GM19239 (cell line): ENCODE measurements around a stretch of chr19.

GRCh38 chr19:13702458-13702850 is 45.2 kb upstream of the YJU2B start:
- RRBS: no CpG with 5 or more reads among the region's 51 CpGs

GRCh38 chr19:13727829-13728326 is 19.8 kb upstream of the YJU2B start:
- RRBS: no CpG with 5 or more reads among the region's 10 CpGs

GRCh38 chr19:13778757-13779573 is 4.7 kb downstream of the C19orf53 start:
- RRBS: 100% methylated on average over 1 of the region's 9 CpGs

DNA sequence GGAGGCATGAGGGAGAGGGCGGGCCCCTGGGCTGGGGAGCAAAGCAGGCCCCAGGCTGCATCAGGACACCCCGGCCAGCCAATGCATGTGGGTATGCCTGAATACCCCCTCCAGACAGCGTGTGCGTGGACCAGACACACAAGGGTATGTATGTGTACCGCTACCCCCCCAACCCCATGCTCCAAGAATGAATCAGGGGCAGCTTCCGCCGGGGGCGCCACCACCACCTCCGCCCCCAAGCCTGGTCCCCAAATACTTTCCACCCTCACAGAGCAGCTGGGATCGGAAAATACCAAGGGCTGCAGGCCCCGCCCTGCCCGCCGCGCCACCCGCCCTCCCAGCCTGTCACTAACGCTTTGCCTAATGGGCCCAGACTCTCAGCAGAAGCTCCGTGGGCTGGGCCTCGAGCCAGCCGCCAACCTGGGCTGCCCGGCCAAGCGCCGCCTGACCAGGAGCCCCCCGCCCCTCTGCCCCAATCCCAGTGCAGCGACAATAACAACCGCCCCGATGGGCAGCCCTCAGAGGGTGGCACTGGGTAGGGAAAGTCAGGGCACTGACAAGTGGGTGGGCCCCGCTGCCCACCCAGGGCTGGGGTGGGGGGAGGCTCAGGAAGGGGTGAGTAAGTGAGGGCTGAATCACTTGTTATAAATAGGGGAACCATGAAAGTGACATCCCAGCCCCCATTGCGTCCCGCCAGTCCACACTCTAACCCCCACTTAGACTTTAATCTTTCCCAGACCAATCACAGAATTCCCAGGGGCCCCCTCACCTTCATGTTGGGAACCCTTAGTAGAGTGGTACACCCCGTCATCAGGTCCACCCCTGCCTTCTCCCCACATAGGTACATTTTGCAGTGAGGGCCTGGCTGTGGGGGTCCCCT is 37.2 kb upstream of the NANOS3 start:
- RRBS: no CpG with 5 or more reads among the region's 30 CpGs

DNA sequence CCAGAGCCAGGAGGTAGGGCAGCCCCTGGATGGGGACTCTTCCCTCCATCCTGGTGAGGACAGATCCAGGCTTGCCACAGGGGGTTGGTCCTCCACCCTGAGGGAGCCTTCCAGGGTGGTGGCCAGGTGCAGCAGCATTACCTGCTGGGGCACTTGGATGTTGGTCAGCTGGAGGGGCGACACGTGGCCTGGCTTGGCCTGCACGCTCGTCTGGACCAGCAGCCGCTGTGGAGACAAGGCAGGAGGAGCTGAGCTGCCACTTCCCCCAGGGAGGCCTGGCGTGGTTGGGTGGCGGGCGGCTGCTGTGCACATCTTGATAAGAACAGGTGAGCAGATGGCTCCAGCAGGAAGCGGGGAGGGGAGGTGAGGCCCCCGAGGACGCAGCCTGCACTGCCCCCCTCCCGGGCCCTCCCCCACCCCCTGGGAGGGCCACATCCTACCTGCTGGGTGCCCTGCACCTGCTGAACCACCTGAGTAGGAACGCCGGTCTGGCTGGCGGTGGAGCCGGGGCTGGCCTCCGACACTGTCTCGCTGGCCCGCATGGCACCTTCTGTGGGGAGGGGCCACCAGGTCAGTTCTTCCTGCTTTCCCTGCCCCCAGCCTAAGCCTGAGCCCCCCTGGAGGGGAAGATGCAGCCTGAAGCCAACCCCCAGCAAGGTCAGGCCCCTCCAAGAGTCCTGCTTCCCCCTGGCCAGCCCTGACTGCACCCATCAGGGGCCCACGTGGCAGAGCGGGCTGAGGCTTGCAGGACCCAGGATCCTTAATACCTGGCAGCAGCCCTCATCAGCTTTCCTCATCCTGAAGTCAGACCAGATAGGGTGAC is 22.9 kb downstream of the RFX1 start:
- RRBS: 46% methylated on average over 3 of the region's 21 CpGs

- RRBS: 93% methylated on average over 2 of the region's 20 CpGs
Observed at GRCh38 chr19:14042516-14043437, 11.2 kb downstream of the IL27RA start.

DNA sequence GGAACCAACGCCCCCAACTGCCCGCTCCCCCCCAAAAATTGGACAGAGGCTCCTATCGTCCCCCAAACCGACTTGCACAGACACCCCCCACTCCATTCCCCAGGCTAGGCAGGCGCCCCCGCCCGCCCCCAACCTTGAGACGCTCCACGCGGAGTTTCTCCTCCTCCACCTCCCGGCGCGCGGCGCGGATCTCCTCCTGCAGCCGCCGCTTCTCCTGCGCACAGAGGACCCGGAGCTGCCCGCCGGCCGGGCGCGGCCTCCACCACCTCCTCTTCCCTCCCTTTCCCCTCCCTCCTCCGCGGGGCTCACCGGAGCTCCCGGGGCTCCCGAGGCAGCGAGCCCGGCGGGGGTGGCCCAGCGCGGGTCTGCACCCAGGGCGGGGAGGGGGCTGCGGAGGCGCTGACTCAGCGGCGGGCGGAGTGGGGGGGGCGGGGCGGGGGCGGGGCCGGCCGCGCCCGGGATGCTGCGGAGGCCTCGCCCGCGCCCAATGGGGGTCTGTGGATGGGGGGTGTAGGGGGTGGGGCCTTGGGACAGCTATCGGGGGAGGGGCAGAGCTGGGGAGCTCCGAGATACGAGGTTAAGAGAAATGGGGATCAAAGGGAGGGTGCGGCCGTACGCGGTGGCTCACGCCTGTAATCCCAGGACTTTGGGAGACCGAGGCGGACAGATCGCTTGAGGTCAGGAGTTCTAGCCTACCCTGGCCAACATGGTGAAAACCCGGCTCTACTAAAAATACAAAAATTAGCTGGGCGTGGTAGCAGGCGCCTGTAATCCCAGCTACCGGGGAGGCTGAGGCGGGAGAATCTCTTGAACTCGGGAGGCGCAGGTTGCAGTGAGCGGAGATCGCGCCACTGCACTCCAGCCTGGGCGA is 4.4 kb downstream of the PALM3 start:
- RRBS: 10% methylated on average over 16 of the region's 74 CpGs

- RRBS: 1% methylated on average over 6 of the region's 60 CpGs
Observed at GRCh38 chr19:14080523-14081767, 4.6 kb downstream of the C19orf67 start.

DNA sequence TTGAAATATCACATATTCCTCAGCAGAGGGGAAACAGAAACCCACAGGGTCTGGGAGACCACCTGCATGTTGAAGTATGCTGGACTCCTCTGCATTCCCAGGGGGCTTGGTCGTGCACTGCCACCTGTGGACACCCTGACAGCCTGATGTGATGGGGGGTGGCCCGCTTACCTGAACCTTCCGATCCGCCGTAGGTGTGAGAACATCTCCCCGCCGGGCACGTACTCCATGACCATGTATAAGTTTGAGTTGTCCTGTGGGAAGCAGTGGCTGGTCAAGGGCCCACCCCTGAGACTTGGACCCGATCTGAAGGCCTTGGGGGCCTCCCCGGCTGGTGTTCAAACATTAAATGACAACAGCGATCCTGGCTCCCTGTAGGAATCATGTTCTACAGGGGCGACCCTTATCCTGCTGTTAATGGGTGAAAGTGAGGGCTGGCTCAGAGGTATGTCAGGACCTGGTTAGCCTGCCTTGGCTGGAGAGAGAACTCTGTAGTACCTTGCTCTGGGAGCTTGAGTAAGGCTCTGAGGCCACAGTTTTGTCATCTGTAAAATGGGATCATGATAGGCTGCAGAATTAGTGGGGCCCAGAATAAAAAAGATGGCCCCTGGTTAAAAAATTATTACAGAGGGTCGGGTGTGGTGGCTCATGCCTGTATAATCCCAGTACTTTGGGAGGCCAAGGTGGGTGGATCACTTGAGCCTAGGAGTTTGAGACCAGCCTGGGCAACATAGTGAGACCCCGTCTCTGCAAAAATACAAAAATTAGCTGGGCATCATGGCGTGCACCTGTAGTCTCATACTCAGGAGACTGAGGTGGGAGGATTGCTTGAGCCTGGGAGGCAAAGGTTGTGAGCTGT is 15.3 kb upstream of the C19orf67 start:
- RRBS: no CpG with 5 or more reads among the region's 15 CpGs

DNA sequence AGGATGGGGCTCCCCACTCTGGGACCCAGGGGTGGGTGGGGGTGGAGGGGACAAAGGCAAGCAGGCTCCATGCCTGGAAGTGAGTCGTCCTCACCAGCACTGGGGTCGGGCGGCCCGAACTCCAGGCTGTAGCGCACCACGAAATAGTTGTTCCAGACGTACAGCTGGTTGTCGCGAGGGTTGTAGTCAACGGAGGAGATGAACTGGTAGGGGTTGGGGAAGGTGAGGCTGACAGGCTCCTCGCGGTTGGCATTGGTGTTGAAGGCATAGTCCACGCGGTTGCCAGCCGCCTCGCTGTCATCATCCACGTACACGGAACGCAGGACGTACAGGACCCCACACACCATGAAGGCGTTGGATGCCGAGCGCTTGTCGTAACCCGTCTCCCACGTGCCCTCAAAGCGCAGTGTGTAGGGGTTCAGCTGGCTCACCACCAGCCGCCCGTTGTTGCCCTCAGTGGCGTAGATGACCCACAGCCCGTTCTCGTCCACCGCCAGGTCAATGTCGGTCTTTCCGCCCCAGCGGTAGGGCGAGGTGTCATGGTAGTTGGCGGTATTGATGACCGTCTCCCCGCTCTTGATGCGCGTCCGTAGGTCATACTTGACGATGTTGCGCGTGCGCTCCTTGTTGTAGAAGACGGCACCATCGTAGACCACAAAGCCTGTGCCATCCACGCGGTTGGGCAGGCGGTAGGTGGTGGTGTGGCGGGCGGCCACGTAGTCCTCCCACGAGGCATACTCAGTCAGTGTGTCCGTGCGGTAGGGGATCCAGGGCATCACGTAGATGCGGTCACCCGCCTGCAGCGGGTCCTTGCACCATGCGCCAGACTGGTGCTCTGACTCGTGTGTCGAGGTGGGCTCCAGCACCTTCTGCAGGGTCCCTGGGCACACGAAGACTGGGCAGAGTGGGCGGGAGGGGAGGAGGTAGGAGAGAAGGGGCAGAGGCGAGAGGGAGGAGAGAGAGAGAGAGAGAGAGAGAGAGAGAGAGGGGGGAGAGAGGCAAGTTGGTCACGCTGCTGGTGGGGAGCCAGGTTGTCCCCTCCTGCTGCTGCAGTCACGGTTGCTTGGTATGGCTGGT is 26.5 kb upstream of the ASF1B start:
- RRBS: no CpG with 5 or more reads among the region's 70 CpGs

DNA sequence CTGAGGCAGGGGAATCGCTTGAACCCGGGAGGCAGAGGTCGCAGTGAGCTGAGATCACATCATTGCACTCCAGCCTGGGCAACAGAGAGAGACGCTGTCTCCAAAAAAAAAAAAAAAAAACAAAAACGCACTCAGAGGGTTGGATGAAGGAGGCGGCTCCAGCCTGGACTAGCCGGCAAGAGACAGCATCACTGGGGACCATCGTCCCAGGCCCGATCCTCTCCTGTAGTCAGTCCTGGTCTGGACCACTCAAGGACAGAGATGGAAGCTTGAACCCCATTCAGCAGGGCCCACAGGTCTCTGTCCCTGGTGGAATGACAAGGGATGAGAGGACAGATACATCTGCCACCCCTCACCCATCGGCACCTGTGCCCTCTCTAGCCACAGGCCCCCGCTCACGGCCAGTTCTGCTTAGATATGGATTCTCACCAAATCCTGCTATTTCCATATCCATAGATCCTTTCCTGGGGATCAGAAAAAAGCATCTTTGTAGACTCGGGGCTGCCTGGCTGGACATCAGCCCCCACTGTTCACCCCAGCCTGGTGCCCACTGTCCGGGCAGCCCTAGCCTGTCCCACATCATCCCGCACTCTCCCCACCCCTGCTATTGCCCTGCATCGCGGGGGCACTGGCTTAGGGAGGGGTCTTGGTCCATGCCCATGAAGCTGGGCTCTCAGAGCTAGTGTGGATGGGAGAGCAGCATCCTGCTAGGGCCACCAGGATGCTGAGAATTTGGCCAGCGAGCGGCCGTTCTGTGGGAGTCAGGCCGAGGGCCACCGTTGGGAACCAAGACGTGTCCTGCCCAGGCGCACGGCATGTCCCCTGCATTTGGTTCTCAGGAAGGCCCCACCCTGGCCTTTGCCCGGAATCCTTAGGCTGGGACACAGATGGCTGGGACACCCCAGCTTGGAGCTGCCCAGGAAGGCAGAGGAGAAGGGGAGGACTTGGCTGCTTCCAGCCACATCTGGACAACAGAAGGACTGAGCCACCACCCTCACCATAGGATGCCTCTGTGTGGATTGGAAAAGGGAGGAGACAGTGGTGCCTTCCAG is 14.3 kb downstream of the ADGRE5 start:
- RRBS: no CpG with 5 or more reads among the region's 26 CpGs

DNA sequence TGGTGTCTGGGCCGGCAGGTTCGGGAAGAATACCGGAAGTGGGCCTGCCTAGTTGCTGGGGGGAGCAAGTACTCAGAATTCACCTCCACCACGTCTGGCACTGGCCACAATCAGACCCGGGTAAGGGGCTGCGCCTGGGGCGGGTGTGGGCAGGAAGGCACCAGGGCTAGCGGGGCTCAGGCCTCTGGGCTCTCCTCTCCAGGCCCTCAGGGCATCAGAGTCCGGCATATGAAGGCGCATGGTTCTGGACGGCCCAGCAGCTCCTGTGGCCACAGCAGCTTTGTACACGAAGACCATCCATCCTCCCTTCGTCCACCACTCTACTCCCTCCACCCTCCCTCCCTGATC is 11.3 kb downstream of the DDX39A start:
- RRBS: 74% methylated on average over 4 of the region's 13 CpGs

GRCh38 chr19:14434633-14435491 is 1.8 kb downstream of the PKN1 start:
- RRBS: 58% methylated on average over 2 of the region's 23 CpGs

DNA sequence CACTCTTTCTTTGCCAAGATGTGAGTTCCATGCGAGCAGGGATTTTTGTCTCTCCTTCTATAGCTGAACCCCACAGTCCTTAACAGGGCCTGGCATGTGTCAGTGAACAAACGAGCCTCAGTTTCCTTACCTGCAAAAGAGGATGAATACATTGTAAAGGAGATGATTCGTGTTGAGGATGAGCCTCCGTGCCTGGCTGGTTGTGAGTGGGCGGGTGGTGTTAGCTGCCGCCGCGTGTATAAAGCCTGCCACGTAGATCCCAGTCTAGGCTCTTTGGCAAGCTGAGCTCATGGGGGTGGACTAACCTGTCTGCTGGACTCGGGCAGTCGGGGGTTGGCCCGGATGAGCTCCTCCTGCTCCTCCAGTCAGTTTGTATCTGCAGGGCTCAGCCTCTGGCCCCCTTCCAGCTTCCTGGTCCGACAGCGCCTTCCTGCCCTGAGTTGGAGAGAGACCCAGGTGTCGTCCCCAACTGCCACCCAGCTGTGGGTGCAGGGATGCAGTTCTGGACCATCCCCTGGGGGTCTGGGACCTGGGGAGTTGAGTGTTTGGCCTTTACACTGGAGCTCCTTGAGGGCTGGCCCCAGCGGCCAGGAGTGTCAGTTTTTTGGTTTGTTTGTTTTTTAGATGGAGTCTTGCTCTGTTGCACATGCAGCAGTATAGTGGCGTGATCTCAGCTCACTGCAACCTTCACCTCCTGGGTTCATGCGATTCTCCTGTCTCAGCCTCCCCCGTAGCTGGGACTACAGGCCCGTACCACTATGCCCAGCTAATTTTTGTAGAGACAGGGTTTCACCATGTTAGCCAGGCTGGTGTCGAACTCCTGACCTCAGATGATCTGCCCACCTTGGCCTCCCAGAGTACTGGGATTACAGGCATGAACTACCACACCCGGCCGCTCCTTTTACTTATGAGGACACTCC is 20.9 kb downstream of the TECR start:
- RRBS: no CpG with 5 or more reads among the region's 23 CpGs

DNA sequence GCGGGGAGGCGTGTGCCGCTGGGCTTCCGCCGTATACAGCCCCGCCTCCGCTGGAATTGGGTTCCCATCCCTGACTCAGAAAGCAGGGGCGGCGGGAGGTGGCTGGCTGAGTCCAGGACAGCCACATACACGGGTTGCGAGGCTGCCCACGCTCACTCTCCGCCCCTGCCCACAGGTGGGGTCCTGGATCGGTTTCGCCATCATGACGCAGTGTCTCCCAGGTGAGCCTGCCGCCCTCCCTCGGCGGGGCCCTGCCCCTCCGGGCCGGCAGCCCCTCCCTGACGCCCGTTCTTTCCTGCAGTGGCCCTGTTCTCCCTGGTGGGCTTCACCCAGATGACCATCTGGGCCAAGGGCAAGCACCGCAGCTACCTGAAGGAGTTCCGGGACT is 6.4 kb downstream of the NDUFB7 start:
- RRBS: no CpG with 5 or more reads among the region's 25 CpGs

- RRBS: no CpG with 5 or more reads among the region's 12 CpGs
Observed at GRCh38 chr19:14577700-14578464, 5.0 kb upstream of the CLEC17A start.

DNA sequence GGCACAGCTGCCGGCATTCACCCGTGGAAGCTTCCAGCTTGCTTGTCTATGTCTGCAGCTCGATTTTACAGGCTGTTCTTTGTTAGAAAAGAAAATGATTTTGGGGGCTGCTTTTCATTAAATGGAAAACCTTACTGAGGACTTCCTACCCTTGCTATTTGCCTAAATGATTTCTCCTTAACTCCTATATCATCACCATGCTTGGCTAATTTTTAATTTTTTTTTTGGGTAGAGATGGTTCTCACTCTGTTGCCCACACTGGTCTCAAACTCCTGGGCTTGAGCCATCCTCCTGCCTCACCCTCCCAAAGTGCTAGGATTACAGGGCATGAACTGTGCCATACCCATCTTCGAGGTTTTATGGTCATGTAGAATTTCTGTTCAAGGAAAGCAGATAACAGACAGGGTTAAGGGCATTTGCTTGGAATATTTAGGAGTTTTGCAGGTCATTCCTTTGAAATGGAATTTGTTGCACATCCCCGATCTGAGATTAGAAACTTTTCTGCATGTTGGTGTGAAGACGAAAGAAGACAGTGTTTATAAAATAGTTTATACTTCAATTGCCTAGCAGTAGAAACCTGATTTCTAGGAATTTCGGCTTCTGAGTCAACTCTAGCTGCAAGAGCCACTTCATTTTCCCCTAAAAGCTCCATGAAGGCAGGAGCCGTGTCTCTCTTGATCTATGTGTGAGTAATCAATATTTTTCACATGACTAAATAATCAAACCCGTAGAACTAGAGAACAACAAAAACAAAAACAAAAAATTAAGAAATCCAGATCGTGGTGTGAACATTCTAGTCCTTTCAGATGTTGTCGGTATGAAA is 43.1 kb downstream of the ADGRE2 start:
- RRBS: no CpG with 5 or more reads among the region's 11 CpGs

DNA sequence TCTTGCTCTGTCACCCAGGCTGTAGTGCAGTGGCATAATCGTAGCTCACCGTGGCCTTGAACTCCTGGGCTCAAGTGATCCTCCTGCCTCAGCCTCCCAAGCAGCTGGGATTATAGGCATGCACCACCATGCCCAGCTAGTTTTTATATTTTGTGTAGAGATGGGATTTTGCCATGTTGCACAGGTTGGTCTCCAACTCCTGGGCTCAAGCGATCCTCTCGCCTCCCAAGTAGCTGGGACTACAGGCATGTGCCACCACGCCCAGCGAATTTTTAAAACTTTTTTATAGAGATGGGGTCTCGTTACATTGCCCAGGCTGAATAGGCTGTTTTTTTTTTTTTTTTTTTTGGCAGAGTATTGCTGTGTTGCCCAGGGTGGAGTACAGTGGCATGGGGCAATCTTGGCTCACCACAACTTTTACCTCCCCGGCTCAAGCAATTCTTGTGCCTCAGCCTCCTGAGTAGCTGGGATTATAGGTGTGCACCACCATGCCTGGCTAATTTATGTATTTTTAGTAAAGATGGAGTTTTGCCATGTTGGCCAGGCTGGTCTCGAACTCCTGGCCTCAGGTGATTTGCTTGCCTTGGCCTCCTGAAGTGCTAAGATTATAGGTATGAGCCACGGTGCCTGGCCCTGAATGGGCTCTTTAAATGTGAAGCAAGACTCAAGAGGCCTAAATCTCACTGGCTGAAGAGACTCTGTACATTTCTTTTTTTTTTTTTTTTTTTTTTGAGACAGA is 37.4 kb downstream of the ADGRE2 start:
- RRBS: no CpG with 5 or more reads among the region's 10 CpGs

GRCh38 chr19:15113507-15114613 is 6.7 kb downstream of the SYDE1 start:
- RRBS: 93% methylated on average over 16 of the region's 62 CpGs

DNA sequence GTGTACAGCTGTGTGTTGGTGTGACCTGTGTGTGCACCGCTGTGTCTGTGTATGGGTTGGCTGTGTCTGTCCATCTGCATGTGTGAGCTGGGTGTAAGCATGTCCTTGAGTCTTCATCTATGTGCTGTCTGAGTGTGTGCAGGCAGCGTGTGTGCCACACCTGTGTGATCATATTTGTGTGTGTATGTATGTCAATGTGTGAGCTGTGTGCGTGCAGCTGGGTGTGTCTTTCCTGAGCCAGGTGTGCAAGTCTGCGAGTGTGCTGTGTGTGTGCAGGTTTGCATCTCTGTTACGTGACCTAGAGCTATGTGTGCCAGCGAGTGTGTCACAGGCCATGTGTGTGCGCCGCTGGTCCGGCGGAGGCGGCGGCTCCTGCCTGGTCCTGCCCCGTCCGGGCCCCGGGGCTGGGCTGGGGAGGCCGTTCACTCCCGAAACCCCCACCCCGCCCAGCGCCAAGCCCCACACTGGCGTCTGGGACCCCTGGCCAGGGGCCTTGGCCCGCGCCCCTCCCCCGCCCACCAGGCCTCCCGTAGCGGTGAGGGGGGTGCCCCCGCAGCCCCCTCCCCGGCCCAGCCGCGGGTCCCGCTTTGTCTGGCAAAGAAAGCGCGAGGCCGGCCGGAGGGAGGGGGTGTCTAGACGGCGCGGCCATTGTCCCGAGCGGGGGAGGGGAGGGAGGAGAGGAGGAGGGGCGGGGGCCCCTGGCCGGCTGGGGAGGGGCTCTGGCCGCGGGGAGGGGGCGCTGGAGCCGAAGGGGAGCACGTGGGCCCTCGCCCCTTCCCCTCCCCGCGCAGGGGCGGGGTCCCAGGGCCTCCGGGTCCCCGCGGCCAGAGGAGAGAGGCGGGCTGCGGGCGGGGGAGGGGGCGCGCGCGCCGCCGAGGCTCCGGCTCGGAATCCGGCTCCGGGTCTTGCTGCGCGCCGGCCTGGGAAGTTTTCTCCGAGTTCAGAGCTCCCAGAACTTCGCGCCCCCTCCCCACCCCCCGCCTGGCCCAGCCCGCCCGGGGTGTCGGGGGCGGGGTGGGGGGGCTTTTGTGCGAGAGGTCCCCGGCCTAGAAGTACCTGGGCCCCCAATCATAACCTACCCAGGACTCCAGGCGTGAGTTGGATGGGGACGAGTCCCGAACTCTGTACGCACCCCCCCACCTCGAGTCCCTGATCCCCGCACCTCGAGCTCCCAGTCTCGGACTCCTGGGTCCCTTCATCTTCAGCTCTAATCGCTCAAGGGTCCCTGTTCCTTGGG is 1.0 kb downstream of the NOTCH3 start:
- RRBS: 18% methylated on average over 39 of the region's 88 CpGs